Peyer's patch (tissue), 4 donors: ENCODE measurements around a stretch of chr1.

DNA sequence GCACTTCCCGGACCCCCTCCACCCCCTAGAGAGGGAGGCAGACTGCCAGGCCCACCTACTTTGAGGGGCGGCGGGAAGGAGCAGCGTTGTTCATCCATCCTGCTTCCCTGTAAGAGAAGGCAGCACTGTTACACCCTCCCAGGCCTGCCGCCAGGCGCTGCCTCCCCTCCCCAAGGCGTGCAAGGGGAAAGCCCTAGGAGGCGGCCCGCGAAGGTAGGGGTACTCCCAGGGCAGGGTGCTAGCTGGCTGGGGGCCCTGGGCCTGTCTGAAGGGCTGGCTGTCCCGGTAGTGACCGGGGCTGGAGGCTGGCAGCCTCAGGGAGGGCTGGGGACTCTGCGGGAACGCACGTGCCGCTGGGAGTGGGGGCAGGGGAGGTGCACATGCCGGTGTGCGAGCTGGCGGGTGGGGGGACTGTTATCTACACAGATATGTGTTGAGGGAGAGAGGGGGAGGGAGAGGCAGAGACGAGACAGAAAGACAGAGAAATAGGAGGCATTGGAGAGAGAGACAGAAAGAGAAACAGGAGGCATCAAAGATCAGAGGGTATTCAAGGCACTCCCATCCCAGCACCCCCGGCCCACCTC, 50.1 kb downstream of the RAP1GAP start:
- PRO-cap, result no peak
- RAMPAGE, long total RNA, 4 experiments, result no peak in any of the 4 experiments

DNA sequence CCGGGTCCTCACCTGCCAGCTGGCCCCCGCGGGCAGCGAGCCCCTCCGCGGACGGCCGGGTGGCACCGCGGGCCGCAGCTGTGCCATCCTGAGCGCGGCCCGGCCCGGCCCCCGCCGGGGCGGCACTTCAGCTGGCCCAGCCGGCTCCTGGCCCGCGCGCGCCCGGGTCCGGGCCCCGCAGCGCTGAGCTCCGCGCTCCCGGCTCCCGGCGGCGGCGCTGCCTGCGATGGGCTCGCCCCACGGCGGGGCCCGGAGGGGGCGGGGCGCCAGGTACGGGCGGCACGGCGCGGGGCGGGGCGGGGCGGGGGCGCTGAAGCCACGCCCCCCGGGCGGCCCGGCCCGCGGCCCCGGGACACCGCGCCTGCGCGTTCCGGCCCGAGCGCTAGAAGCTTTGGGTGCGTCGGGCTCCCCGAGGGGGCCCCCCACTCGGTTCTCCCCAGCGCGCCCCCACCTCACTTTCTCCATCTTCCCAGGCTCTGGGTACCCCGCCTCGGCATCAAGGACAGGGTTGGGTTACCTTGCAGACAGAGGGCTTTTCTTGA, 46.8 kb downstream of the RAP1GAP start:
- PRO-cap, result bidirectional peak, plus-strand start at position 378 of the sequence, minus-strand start at position 216 of the sequence
- RAMPAGE, long total RNA, 4 experiments, result no peak in any of the 4 experiments

DNA sequence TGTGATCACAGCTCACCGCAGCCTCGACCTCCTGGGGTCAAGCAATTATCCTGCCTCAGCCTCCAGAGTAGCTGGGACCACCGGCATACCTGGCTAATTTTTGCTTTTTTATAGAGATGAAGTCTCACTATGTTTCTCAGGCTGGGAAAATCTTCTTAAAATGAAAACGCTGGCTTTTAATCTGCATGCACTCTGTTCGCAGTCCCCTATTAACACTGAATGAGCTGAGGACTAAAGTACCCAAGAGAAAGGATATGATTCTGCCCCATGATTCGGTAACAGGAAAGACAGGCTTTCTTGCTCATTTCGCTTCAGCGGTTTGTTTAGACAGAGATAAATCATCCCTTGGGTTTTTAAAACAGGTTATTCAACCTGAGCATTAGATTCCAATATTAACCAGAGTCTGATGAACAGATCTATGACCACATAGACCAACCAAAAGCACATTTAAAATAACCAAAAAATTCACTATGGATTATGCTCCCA, 7.1 kb upstream of the RAP1GAP start:
- PRO-cap, result no peak
- RAMPAGE, long total RNA, 4 experiments, result no peak in any of the 4 experiments

- PRO-cap, result no peak
- RAMPAGE, long total RNA, 4 experiments, result no peak in any of the 4 experiments
Measured at GRCh38 chr1:21726844-21727488, 56.0 kb downstream of the USP48 start.

- PRO-cap, result no peak
- RAMPAGE, long total RNA, 4 experiments, result no peak in any of the 4 experiments
Measured at GRCh38 chr1:21812024-21812219, 143 bp upstream of the LDLRAD2 start.

GRCh38 chr1:21889902-21890311, 47.2 kb downstream of the HSPG2 start:
- PRO-cap, result no peak
- RAMPAGE, long total RNA, 4 experiments, result no peak in any of the 4 experiments

DNA sequence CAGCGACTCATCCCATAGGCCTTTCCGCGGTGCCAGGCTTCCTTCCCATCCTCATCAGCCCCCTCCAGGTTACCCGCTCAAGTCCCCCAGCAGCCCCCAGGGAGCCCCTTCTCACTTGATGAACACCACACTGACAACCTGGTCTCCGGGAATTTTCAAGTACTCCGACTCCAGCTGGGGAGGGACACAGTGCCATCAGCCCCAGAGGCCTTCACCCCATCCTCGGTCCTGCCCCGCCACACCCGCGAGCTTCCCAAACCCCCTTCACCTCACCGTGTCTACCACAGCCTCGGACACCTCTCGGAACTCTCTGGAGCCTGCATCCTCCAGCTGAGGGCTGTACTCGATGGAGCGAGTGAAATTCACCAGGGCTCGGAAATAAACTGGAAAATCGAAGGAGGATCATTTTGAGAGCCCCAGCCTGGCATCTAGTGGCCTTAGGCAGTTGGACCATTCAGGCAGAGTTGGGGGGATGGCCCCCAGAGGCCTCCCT, 46.8 kb downstream of the HSPG2 start:
- PRO-cap, result no peak
- RAMPAGE, long total RNA, 4 experiments, result no peak in any of the 4 experiments

DNA sequence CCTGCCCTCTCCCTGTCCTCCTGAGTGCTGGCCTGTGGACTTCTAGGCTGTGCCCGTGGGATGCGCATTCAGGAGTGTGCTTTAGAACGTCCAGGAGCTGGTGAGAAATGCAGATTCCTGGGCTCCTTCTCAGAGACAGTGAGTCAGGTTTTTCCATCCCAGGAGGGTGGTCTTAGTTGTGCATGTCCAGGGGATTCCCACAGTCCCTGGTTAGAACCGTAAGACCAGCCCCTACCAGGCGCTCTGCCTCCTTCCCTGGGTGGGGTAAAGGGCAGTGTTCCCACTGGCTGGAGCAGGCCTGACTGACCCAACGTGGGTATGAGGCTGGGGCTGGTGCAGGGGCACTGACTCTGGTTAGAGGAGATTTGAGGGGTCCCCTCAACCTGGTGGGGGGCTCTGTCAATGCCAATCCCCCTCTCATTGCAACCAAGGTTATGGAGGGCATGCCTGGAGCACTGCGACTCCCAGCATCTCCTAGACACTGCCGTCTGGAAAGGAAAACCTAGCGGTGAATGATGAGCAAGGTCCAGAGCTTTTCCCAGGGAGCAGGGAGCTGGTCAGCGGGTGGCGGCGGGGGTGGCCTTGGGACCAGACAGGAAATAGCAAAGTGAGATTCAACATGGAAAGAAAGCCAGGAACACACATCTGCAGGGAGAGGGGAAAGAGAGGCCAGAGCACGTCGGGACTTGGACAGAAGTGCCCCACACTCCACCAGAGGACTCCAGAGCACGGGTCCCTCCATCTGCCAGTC, 38.6 kb downstream of the HSPG2 start:
- PRO-cap, result no peak
- RAMPAGE, long total RNA, 4 experiments, result no peak in any of the 4 experiments

DNA sequence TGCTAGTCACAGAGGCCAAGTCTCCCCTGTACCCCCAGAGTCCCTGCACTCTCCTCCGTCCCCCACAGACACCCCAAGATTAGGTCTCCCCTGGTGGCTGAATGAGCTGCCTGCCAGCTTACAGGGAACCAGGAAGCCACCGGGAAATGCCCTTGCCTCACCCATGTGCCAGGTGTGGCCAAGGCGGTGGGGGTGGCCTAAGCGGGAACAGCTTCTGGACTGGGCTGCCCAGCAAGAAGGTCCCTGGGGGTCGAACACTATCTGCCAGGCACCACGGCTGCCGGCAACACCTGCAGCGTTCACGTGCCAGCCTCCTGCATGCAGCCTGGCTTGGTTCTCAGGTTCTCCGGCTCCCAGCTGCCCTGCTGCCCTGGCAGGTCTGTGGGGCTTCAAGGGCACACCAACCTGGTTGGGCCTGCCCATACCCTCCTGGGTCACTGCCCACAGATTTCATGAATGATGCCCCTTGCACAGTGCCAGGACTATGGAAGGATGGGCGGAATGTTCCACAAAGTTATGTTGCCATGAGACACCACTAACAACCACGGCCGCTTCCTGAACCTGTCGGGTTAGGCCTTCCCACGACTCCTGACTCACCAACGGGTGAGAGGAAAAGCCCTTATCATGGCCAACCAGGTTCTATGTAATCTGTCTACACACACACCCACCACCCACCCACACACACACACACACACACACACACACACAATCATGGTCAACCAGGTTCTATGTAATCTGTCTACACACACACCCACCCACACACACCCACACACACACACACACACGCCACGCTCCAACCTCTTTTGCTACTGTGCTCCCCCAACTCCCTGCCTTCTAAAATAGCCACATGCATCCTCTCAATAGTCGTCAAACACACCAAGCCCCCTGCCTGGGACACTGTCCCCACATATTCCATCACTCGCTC, 32.4 kb downstream of the HSPG2 start:
- PRO-cap, result bidirectional peak, plus-strand start at position 181 of the sequence, minus-strand start at position 103 of the sequence; unidirectional peak, minus-strand start at position 595 of the sequence
- RAMPAGE, long total RNA, 4 experiments, result no peak in any of the 4 experiments

DNA sequence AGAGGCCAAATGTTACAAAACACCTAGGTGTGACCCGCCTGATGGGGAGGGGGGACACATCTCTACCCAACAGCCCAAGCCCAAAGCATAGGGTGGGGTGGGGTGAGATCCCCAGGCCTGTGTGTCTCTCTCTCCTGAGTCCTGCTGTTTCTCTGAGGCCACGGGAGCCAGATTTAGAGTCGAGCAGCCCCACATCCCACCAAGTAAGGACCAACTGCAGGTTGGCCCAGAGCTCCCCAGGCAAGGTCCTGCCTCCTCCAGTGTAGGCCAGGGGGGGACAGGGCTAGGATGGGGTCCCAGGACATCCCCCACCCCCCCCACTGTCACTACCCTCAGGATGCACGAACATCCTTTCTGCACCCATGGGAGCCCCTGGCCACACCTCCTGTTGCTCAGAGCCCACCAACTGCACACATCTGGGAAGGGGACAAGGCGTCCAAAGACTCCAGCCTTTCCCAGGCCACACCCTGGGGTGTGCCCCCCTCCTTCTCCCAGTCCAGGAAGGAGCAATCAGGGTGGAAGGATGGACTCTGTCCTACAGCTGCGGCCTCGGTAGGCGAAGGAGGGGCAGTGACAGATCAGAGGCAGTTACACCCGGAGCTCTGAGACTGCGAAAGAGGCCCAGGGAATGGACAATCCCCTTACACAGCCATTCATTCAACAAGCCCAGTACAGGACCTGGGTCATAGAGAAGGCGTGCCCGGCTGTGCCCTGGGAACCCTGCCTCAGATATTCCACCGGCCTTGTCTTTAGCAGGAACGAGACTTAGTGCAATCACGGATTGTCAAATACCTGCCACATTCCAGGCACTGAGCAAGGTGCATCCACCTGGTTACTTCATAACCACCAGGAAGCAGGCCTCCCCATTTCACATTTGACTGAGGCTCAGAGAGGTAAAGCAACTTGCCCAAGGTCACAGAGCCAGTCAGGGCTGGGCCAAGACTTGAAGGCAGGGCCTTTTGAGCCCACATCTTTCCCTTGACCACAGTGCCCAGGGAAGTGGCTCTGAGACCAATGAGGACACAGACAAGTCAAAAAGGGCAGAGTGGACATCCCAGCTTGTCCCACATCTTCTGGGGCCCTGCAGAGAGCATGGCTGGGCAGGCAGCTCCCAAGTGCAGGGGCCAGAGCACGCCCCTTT, 9.5 kb downstream of the HSPG2 start:
- PRO-cap, result bidirectional peak, plus-strand start at position 605 of the sequence, minus-strand start at position 418 of the sequence; bidirectional peak, plus-strand start at position 840 of the sequence, minus-strand start at position 726 of the sequence
- RAMPAGE, long total RNA, 4 experiments, result no peak in any of the 4 experiments

DNA sequence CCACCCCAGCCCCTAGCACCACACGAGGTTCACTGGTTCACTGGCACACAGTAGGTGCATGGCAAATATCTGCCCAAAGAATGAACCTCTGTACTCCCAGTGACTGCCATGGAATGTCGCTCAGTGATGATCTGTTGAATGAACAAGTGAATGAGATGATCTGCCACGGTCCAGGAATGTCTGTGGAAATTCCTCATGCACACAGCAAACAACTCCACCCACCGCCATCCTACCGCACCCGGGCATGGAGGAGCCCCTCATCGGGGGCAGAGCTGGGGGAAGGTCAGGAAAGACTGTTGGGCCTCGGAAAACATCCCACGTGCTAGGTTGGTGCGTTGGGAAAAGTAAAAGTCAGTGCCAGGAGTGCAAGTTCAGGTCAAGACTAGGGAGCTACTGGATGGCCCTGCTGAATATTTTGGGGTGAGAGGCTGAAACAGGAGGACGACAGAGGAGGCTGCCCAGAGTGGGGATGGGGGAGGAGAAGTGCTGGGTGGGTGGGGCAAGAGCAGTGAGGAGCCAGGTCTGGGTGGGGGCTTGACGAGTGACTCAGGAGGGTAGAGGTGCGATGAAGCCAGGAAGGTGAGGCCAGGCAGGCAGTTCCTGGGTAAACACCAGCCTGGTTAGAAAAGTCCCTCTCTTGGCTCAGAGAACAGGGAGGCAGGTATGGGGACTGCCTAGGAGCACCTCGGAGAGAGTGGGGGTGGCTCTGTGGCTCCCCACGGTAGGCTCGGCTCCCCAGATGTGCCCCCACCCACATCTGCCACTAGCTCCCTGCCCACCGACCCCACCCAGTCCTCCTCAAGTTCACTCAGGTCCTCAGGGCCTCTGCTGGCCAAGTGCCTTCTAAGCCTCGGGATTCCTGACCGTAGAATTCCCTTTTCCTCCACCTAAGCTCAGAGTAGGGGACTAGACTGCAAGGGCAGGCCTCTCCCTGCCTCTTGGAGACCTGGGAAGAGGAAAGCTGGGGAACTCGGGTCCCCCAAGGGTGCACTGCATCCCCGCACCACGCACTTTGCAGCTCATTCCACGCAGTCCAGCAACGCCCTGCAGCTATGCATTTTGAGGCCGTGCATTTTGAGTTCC, 1.3 kb downstream of the HSPG2 start:
- PRO-cap, result unidirectional peak, plus-strand start at position 374 of the sequence; unidirectional peak, plus-strand start at position 565 of the sequence; unidirectional peak, plus-strand start at position 592 of the sequence; unidirectional peak, plus-strand start at position 652 of the sequence; bidirectional peak, plus-strand start at position 1,022 of the sequence, minus-strand start at position 1,014 of the sequence
- RAMPAGE, long total RNA, 4 experiments, result no peak in any of the 4 experiments

DNA sequence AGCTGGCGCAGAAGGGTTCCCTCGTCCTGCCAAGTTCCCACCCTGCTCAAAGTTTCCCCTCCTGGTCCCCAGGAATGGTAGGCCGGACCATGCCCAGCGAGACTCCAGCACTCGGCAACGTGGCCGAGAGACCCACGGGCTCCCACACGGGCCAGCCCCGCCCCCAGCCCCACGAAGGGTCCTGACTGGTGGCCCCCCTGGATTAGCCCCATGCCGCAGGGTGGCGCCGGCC, 423 bp downstream of the HSPG2 start:
- PRO-cap, result no peak
- RAMPAGE, long total RNA, 4 experiments, result no peak in any of the 4 experiments

- PRO-cap, result no peak
- RAMPAGE, long total RNA, 4 experiments, result no peak in any of the 4 experiments
Measured at GRCh38 chr1:21954991-21955389, 17.9 kb upstream of the HSPG2 start.

DNA sequence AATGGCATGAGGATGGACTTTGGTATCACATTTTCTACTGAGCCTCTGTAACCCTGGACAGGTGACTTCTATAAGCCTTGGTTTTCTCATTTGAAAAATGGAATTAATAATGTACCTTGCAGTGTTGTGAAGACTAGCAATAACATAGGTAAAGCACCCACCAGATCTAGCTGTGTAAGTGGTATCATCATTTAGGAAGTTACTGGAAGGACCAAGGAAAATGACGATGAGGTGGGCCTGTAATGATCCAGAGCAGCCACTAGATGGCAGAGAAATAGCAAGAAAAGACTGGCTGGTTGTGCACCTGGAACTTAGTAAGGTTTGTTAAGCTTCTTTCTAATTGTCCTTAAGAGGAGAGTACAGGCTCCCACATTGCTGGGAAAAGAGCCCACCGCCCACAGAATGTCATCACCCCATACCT, 37.3 kb downstream of the WNT4 start:
- PRO-cap, result no peak
- RAMPAGE, long total RNA, 4 experiments, result no peak in any of the 4 experiments

GRCh38 chr1:22257946-22258203, 115.0 kb upstream of the WNT4 start:
- PRO-cap, result no peak
- RAMPAGE, long total RNA, 4 experiments, result no peak in any of the 4 experiments

- PRO-cap, result unidirectional peak, minus-strand start at chr1:22414325
- RAMPAGE, long total RNA, 4 experiments, result no peak in any of the 4 experiments
Measured at GRCh38 chr1:22414244-22414773, 37.3 kb upstream of the ZBTB40 start.

DNA sequence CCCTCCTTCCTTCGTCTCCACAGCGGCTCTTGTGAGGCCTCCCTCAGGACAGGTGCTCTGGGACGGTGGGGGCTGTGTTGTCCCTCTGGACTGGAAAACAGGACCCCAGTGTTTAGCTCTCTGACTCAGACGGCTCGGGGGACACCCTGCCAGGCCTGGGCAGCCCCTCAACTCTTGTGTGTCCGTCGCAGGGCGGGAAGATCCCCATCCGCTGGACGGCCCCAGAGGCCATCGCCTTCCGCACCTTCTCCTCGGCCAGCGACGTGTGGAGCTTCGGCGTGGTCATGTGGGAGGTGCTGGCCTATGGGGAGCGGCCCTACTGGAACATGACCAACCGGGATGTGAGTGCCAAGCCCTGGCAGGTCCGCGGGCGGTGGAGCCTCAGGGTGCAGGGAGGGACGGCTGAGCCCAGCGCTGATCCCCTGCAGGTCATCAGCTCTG, 35.9 kb upstream of the C1QA start:
- PRO-cap, result no peak
- RAMPAGE, long total RNA, 4 experiments, result no peak in any of the 4 experiments

DNA sequence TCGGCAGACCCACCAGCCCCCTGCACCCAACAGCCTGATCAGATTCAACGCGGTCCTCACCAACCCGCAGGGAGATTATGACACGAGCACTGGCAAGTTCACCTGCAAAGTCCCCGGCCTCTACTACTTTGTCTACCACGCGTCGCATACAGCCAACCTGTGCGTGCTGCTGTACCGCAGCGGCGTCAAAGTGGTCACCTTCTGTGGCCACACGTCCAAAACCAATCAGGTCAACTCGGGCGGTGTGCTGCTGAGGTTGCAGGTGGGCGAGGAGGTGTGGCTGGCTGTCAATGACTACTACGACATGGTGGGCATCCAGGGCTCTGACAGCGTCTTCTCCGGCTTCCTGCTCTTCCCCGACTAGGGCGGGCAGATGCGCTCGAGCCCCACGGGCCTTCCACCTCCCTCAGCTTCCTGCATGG, 4.0 kb downstream of the C1QC start:
- PRO-cap, result no peak
- RAMPAGE, long total RNA, 4 experiments, result no peak in any of the 4 experiments

DNA sequence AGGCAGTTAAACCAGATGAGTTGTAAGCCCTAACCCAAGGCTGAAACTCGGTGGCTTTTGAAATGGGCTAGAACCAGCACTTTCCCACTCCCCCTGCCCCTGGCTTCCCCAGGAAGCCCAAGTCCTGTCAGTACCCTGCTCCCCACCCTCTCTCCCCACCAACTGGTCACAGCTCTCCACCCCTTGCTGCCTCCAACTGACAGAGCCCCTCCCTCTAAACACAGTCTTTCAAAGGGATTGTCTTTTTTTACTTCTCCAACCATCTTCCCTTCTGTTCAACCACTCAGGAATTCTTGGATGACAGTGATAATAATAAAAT, 1.1 kb downstream of the C1QB start:
- PRO-cap, result unidirectional peak, minus-strand start at position 157 of the sequence
- RAMPAGE, long total RNA, 4 experiments, result no peak in any of the 4 experiments

DNA sequence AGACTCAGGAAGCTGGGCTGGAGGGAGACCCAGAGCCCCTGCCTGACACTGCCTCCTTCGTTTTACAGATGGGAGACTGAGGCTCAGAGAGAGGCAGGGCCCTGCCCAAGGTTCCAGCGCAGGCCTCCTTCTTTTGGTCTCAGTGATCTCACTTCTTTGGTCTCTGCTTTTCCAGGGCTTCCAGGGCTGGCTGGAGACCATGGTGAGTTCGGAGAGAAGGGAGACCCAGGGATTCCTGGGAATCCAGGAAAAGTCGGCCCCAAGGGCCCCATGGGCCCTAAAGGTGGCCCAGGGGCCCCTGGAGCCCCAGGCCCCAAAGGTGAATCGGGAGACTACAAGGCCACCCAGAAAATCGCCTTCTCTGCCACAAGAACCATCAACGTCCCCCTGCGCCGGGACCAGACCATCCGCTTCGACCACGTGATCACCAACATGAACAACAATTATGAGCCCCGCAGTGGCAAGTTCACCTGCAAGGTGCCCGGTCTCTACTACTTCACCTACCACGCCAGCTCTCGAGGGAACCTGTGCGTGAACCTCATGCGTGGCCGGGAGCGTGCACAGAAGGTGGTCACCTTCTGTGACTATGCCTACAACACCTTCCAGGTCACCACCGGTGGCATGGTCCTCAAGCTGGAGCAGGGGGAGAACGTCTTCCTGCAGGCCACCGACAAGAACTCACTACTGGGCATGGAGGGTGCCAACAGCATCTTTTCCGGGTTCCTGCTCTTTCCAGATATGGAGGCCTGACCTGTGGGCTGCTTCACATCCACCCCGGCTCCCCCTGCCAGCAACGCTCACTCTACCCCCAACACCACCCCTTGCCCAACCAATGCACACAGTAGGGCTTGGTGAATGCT, 7.8 kb downstream of the C1QB start:
- PRO-cap, result no peak
- RAMPAGE, long total RNA, 4 experiments, result no peak in any of the 4 experiments